GM23248 (cell line): ENCODE data around the genes OR6B2 and KIF1A.

- RAMPAGE, long total RNA: no peak
These were observed 268.6 kb downstream of the TWIST2 start for GRCh38 chr2:239116317-239116969.

DNA sequence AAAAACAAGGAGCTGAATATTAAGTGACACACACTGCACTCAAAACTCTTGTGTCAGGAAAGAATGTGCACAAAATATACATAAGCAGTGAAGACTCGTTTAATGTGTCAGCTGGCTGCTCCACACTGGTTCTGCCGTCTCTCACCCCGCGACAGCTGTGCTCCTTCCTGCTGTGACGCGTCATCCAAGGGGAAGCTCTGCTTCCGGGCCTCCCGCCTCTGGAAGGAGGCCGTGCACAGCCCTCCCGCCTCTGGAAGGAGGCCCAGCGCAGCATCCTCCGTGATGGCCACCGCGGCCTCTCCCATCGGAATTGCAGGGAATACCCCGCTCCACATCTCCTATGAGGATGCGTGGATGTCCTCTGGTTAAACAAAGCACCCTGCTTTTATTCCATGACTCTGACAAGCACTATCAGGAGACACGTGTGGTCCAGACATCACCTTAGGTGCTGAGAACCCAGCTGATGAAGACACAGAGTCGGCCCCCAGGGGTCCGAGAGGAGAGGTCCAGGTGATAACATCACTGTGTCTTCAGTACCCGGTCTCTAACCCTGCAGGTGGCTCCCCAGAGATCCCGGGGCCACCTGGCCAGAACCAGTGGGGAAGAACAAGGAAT lies 150.9 kb downstream of the HDAC4 start:
- RAMPAGE, long total RNA: no peak

DNA sequence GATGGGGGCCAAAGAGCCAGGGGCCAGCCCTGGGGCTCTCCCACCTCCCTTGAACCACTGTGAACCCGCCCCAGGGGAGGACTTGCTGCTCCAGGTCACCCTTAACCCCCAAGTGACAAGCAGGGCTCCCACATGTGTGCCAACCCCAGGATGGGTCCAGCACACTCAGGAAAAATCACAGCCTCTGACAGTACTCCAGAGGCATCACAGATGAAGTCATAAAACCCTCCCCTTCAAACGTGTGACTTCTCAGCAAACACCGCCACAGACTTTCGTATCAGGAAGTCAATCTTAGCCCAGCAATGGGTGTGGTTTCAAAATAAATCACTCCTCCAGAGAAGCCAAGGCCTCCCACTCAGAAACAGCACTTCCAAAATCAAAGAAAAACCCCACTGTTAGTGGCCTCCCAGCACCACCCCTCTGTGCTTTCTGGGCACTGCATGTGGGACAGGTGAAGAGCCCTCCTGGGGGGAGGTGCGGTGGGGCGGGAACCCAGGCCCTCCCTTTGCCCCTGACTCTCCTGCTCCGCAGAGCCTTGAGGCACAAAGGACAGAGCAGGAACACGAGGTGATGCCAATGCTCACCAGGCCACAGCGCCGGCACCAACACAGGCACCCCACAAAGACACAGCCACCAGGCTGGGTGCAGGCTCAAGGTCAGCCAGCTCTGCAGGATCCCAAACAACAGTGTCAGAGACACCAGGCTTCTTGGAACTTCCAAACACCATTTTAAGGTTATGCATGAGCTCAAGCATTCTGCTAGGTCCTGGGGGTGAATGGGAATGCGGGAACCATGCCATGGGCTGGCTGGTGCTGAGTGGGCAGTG lies 135.5 kb downstream of the HDAC4 start:
- RAMPAGE, long total RNA: no peak

DNA sequence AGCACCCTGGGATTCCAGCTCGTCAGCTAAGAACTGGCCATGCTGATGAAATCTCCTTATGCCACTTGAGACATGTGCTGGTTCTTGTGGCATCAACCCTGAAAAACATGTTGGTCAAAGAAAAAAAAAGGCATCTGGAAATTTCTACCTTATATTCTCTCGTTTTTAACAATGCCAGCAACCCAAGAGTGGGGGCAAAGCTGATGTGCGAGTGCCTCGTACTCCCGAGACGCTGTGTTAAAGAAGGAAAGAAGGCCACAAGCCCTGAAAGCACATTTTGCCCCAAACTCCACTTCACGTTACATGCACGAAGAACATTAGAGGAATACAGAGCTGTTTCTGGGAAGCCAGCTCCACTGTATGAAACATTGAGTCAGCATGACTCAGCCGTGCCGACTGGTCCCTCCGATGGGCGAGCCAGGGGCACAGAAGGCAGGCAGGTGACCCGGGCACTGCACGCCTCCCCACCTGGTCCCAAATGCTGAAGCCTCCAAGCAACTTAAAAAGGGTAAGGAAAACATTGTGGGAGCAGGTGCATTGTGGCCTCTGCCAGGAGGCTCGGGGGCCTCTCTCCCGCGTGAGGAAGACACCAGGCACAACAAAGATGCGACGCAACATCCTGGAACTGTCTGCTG lies 120.6 kb downstream of the HDAC4 start:
- RAMPAGE, long total RNA: no peak

DNA sequence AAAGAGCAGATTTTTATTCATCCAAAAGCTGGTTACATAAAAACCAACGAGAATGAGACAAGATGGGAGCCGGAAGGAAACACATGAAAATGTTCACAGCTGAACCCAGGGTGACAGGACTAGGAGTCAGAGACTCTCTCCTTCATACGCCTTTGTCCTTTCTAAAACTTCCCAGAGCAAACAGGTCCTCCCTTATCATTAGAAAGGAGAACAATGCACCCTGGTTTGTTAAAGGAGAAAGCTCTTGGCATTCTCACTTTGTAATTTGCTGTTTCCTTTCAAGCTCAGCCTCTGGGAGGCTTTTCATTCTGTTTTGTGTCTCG lies 105.5 kb downstream of the HDAC4 start:
- RAMPAGE, long total RNA: no peak

GRCh38 chr2:239387739-239388117 lies 13.1 kb downstream of the HDAC4 start:
- RAMPAGE, long total RNA: no peak

GRCh38 chr2:239745265-239745757 lies 279.8 kb downstream of the NDUFA10 start:
- RAMPAGE, long total RNA: no peak

DNA sequence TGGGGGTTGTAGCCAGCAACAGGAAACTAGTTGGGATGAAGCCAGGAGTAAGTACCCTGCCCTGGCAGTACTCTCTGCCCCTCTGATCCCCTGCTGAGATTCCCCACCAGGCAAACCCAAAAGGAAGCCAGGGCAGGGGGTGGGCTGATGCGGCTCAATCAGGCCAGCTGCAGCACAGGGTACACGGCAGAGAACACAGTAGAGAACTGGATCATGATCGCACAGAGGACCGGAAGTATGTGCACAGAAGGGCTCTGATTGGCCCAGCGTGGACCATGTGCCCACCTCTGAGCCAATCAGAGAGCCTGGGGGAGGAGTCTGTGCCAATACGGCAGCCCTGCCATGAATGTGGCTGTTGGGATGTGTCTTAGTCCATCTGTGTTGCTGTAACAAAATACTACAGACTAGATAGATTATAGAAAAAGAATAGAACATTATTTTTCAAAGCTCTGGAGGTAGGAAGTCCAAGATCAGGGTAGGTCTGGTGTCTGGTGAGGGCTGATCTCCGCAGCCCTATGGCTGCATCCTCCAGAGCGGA lies 132.0 kb downstream of the NDUFA10 start:
- RAMPAGE, long total RNA: no peak

DNA sequence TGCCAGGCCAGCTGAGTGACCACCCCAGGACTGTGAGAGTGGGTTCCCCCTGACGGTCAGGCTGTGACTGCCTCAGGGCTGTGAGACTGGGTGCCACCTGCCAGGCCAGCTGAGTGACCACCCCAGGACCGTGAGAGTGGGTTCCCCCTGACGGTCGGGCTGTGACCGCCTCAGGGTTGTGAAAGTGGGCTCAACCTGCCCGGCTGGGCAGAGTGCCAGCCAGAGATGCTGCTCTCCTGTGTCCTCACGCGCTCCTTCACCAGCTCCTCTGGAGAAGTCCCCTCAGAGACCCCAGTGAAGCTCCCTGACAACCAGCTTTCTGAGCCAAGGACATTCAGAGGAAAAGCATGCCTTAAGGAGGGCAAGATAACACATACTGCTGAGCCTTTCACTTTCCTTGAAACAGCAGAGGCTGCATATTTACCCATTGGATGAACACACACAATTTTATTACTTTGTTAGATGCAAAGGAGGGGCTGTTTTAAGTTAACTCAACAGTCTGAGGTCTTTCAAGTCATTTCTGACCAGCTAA lies 70.9 kb downstream of the NDUFA10 start:
- RAMPAGE, long total RNA: no peak

DNA sequence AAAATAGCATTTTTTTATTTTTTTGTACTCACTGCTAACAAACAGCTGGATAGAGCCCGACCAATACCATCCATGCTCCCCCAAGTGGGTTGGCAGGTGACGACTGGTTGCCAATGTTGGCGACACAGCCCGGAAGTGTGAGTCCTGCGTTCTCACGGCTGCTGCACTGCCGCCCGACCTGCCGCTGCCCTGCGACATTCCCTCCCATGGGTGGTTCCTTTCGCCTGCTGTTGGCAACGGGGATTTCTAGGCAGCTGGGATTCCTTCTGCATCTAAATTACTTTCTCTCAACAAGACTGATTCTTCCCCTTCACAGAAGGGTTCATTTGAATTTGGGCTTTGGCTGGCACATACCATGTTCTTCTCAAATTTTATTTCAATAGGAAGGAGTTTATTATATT lies 70.4 kb downstream of the NDUFA10 start:
- RAMPAGE, long total RNA: no peak

DNA sequence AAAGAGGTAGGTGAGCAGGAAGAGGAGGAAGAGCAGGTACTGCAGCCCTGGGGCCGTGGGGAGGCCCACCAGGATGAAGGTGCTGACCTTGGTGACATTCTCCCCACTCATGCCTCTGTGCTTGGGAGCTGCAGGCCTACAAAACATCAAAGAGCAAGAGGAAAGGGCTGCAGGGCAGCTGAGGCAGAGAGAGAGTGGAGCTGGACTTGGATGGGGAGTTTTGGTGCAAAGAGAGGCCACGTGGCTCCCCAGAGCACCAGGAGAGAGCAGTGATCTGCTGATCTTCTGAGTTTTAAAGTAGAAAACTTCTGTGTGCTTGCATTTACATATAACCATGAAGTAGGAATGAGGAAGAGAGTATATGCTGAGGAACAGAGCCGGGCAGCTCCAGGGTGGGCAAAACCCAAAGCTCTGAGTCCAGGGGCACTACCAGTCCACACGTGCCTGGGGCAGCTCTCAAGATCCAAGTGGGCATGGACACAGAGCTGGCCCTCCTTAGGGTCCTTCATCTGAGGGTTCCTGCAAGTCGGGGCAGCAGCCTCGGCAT lies at the start of gene OR6B2:
Gene OR6B2 (minus strand): TSS at position 111 of the 547 bp plus-strand sequence.
- RAMPAGE, long total RNA: no peak

DNA sequence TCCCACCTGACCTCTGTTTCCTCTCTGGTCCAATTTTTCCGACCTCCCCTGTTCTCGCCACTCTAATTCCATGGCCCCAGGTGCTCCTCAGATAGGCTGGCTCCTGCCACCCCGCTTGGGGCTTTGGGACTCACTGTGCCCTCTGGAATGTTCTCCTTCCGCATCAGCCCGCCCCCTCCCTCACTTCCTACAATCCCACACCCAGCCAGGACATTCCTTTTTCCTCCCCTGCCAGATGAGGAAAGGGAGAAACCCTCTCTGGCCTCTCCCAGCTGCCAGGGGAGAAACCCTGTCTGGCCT lies 3.1 kb upstream of the OR6B2 start:
- RAMPAGE, long total RNA: no peak

- RAMPAGE, long total RNA: no peak
These were observed 92.0 kb upstream of the OTOS start for GRCh38 chr2:240232495-240232874.

GRCh38 chr2:240300508-240301005 lies 134.9 kb upstream of the GPC1 start:
- RAMPAGE, long total RNA: no peak

DNA sequence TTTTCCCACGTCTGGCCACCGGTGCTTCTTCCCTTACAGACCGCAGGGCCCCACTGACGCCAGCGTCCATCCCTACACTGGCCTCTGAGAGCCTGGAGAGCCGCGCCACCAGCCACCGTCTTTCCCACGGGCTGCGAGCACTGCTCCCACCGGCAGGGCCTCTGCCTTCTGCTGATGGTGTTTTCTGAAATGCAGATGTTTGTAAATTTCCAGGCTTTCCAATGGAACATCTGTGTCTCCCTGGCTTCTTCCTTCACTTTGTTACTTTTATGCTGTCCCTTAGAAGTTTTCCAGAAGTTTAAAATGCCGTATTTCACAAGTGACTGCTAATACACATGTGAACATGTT lies 37.2 kb upstream of the GPC1 start:
- RAMPAGE, long total RNA: no peak

DNA sequence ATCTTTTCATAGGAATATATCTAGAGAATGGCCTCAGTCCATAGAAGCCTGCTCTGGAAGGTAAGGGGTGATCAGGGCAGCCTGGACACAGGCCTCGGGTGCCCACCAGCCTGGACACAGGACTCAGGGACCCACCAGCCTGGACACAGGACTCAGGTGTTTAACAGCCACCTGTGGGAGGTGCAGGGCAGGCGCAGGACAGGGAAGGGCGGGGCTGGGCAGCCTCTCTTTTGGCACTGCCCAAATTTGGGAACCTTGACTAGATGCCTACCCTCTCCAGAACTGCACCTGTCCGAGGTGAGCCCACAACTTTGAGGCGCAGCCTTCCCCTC lies 35.6 kb upstream of the GPC1 start:
- RAMPAGE, long total RNA: no peak

DNA sequence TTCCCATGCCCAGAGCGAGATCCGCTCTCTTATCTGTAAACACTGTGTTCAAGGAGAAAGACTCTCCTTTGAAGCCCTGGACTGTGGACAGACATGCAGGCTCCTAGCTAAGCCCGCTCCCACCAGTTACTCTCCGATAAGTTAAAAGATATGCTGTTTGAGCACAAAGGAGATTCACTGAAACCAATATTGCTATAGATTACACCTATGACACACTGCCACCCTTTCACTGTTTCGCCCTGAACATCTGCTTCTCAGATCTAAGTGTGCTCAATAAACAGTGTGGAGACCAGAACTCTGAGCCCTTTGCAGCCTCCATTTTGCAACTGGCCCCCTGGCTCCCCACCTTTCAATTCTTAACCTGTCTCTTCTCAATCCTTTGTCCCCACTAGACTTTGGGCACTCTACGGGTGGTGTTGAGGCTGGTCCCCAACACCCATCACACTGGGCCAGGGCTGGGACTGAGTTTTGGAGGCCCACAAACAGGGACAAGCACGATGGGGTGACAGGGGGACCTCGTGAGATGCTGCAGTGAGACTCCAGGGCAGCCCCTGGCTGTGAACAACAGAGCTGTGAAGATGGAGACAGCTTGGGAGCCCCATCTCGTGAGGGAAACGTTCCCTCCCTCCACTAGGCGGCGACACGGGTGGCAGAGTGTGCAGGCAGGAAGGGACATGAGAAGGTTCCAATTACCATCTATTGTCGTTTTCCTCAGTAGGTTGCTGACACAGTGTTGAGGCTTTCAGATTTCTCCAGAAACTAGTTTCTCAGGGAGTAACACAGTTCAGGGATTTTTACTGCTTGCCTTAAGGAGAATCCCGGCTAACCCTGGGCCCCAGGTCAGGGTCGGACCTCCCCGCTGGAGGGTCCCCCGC lies 1.2 kb downstream of the ANKMY1 start:
- RAMPAGE, long total RNA: no peak

DNA sequence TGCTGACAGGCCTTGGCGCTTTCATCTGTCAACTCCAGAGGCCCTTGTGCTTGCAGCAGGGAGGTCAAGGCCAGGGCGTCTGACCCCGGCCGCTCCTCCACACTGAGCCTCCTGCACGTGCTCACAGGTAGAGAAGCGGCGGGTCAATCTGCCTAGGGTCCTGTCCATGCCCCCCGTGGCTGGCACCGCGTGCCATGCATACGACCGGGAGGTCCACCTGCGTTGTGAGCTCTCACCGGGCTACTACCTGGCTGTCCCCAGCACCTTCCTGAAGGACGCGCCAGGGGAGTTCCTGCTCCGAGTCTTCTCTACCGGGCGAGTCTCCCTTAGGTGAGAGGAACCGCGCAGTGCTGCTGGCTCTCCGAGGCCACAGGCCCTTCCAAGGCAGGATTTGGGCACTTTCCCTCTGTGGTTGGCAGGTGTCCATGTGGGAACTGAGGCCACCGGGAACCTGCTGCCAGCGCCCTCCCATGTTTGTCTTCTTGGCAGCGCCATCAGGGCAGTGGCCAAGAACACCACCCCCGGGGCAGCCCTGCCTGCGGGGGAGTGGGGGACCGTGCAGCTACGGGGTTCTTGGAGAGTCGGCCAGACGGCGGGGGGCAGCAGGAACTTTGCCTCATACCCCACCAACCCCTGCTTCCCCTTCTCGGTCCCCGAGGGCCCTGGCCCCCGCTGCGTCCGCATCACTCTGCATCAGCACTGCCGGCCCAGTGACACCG lies 9.8 kb downstream of the CAPN10 start:
- RAMPAGE, long total RNA: no peak

DNA sequence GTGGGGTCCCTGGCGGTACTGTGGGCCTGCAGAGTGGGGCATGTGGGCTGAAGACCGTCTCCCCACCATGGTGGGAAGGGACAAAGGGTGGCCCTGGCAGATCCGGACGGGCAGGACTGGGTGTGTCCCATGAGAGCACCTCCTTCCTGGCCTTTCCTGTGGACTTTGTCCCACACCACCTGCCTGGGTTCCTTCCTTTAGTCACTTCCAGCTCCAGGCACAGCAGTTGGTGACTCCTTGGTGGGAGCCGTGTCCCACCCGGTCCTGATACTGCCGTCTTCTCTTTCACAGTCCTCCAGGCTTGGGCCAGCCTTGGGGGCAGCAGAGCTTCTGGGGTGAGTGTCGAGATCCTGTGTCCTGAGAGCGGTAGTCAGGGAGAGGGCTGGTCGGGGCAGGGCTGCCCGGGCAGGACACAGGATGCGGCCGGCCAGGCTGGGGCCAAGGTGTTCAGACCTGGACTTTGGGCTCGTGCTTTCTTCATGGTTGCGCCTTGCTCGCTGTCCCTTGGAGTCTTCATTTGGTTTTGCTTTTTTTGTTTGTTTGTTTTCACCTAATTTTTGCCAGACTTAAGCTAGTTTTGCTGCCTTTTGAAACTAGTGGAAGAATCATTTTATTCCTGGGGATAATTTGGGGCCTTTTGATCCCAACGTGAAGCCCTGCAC lies 18.8 kb downstream of the CAPN10 start:
- RAMPAGE, long total RNA: no peak

- RAMPAGE, long total RNA: no peak
These were observed at the start of gene KIF1A for GRCh38 chr2:240820049-240820932. KIF1A (minus strand) TSS chr2:240820219.